Aorta (tissue), 1 donor: ENCODE results near the genes MPPED2 and ELP4.

DNA sequence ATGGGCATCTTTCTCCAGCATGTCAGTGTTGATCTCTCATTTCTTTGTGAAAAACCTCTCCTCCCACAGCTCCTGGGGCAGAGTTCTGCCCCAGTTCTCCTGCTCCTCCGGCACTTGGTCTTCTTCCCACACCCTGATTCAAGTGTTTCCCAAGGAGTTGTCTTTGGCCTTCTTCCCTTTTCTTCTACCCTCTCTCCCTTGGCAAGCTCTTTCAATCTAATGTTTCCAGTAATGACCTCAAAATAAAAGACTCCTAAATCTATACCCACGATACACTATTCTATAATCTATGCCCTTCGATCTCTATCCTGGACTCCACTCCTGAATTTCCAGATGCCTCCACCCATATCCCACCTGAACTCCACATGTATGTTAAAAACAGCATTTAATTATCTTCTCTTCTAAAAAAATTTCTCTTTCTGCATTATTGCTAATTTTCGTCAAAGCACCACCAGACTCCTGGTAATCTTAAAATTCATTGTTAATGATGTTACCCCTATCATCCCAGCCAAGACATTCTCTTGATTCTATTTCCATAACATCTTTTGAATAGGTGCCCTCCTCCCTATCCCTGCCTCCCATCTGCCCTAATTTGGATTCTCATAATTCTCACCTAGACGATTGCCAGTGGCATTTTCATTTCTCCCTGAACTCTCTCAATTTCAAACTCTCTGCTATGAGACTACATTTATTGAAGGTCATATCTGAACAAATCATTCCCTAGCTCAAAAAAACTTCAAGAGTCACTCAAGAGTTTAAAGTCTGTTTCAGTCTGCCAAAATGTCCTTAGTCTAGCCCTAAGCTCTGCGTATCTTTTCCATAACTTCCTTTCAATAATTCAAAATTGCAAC is 42.4 kb upstream of the CCDC34 start:
- PRO-cap, result no peak

GRCh38 chr11:27423083-27423594 is 49.5 kb downstream of the LGR4 start:
- PRO-cap, result no peak

- PRO-cap, result no peak
Measured at GRCh38 chr11:27471149-27471765, 1.3 kb downstream of the LGR4 start.

- PRO-cap, result no peak
Measured at GRCh38 chr11:27512302-27512577, 5.7 kb upstream of the LIN7C start.

GRCh38 chr11:27687972-27688600 is 12.2 kb downstream of the BDNF start:
- PRO-cap, result no peak

DNA sequence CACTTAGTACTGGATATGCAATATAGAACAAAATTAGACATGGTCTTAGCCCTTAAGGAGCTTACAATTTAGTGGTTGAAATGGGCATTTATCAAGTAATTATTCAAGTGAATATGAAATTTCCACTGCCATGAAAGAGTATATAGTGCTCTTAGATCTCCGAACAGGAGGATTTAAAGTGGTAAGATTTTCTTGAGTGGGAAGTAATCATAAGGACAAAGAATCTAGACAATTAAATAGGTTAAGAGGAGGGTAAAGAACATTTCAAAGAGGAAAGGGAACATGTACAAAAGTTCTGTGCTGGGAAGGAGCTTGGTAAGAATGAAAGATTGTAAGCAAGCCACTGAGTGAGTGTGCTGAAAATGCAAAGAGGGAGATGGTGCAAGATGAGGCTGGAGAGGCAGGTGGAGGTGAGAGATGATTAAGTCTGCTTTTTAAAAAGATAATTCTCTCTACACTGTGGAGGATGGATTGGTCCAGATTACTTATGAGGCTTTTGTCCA is 18.6 kb downstream of the METTL15 start:
- PRO-cap, result no peak

- PRO-cap, result no peak
Measured at GRCh38 chr11:28628323-28628764, 520.2 kb downstream of the METTL15 start.

GRCh38 chr11:29159885-29160433 is 856.9 kb downstream of the KCNA4 start:
- PRO-cap, result no peak

DNA sequence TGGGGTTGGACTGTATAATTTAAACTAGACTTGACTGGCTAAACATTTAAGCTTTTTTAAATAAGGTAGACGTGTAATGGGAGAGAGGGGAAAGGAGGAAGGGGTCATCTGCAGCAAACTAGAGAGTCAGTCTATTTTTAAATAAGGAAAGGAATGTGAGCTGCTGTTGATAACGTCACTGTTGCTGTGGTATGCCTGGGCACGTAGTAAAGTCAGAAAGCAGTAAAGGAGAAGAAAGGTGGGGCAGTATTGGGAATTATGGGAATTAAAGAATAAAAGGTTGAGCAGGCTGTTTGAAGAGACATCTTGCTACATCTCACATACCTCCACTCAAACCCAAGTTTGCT is 80.4 kb upstream of the FSHB start:
- PRO-cap, result no peak

DNA sequence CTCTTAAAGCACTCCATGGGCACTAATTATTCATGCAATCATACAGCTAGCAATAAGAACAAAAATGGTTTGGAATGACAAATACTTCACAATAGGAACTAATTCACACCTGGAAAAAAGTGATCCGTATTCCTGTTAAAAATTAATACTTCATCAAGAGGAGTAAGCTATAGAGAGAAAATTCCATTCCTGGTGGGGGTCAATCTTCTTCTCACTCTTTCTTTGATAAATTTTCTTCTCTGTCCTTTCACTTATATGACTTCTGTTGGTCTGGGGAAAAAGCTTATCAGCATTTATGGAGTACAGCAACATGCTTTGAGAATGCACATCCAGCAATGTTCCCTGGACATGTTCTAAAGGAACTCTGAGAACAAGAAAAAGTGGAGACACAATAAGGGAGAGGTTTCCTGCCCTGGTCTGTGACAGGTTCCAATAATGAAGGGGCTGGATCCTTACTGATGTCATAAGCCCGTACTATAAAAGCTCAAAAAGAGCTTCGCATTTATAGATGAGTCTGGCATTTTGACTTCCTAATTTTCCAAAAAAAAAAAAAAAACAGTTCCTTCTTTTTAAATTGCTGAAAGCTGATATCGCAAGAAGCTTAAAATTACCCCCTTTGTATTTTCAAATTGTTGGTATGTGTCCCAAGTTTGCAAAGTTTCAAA is 129.2 kb downstream of the MPPED2 start:
- PRO-cap, result no peak

DNA sequence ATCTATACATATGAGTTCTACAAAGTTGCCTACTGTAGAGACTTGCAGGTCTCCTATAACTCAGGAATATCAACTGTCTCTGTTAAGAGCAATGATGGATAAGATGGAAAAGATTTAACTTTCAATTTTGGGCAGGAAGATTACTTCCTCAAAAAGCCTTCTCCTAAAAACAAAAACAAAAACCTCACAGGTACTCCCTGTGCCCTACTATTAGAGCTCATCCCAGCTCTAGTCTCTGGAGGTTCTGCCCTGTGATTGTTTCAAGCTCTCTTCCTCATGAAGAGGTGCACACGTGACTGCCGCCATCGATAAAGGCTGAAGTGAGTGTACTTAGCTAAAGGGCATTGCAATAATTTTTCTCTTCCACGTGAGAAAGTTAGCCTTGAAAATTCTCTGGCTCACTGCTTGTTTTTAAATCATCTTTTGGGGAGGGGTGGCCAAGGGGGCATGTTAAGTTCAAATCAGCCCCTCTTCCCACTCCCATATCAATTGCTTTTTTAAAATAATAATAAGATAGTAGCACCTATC is 36.6 kb downstream of the MPPED2 start:
- PRO-cap, result no peak

DNA sequence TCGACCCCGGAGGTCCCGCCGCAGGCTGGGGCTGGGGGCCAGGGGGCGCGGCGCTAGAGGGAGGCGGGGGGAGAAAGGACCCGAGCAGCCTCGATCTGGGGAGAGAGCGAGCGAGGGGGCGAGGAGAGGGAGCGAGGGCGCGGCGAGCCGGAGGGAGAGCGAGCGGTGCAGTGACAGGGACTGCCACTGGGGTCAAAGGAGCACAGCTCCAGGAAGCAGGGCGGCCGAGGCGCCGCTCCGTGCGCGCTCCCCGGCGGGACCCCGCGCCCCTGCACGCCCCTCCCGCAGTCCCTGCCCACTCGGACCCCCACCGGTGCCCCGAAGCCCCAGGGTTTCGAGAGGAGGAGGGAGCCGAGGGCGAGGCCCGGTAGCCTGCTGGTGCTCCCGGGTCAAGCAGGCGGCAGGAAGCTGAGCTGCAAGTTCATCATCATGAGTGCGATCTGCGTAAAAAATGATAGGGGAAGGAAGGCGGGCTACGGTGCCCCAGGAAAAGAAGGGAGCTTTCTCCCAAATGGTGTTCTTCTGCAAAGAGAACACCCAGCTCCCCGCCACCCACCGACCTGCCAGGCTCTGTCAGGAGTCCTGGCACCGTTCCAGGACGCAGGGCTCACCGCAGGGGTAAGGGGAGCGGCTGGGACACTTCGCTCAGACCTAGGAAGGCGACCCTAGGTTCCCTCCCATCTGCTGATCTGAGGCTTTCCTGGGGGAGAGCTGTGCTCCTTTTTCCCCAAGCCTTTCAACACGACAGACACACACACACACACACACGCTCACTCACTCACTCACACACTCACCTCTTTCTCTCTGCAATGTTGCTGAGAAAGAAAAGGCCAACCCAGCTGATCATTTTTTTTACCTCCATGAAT is at the start of gene MPPED2:
Gene MPPED2, minus strand, starts transcription at position 172 of the 866 bp plus-strand sequence.
- PRO-cap, result bidirectional peak, plus-strand start at position 189 of the sequence, minus-strand start at position 172 of the sequence; unidirectional peak, minus-strand start at position 691 of the sequence

DNA sequence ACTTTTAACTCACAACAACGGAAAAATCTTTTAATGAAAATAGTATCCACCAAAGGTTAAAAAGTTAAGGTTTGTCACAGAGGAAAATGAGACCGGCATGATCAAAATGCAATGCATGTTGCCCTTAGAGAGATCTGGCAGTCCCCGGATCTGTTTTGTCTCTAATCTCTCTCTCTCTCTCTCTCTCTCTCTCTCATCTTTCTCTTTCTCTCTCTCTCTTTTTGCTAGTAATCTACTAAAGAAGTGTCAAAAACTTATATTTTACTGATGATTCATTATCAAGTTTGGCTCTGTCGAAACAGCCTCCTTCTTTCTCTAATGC is 246.1 kb upstream of the MPPED2 start:
- PRO-cap, result no peak

DNA sequence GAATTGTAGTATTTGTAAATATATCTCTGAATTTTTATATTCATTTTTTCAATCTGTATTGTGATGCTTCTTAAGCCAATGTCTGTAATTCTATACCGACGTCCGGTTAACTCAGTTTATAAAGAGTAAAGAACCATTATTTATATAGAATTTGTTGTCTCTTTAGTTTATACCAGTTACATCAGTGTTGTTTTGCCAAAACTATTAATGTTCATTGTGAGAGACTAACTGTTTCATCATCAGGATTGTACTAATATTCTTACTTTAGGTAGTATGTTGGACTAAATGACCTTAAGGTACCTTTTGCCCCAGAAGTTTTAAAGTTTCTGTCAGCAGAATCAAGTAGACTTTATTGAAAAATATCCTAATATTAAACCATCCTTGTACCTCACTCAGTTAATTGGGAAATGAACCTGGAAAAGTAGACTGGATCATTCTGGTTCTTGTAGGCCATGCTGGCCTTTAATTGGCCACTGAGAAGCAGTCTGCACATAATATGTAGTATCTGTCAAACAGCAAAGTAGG is 2.5 kb downstream of the DNAJC24 start:
- PRO-cap, result no peak

DNA sequence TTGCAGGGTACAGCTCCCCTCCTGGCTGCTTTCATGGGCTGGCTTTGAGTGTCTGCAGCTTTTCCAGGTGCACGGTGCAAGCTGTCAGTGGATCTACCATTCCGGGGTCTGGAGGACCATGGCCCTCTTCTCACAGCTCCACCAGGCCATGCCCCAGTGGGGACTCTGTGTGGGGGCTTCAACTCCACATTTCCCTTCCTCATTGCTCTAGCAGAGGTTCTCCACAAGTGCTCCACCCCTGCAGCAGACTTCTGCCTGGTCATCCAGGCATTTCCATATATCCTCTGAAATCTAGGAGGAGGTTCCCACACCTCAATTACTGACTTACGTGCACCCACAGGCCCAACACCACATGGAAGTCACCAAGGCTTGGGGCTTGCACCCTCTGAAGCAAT is 15.5 kb downstream of the IMMP1L start:
- PRO-cap, result no peak

GRCh38 chr11:31509312-31510314 is at the start of gene ELP4:
Gene ELP4, plus strand, starts transcription at chr11:31509767.
- PRO-cap, result bidirectional peak, plus-strand start at chr11:31509770, minus-strand start at chr11:31509603

- PRO-cap, result no peak
Measured at GRCh38 chr11:31686732-31687234, 124.3 kb downstream of the PAX6 start.

DNA sequence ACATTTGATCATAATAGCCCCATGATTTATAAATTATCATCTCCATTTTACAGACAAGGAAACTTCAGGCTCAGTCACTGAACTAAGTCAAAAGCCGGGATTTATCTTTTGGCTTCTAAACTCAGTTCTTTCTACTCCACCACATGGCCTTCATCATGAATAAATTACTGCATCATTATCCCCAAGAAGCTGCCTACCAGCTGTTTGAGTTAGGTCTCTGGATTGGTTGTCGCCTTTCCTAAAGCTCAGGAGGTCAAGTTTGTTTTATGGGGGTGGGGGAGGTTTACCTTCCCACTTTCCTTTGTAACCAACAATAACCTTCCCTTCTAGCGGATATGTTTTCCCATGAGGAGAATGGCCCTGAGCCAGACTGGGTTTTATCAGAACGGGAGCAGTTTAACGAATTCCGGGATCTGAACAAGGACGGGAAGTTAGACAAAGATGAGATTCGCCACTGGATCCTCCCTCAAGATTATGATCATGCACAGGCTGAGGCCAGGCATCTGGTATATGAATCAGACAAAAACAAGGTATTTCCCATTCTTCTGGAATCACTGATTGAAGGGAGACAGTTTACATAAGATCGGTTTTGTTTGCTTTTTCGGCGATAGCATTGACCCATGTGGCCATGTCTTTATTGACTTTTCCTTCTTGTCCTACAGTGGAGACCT is 12.2 kb downstream of the RCN1 start:
- PRO-cap, result no peak

DNA sequence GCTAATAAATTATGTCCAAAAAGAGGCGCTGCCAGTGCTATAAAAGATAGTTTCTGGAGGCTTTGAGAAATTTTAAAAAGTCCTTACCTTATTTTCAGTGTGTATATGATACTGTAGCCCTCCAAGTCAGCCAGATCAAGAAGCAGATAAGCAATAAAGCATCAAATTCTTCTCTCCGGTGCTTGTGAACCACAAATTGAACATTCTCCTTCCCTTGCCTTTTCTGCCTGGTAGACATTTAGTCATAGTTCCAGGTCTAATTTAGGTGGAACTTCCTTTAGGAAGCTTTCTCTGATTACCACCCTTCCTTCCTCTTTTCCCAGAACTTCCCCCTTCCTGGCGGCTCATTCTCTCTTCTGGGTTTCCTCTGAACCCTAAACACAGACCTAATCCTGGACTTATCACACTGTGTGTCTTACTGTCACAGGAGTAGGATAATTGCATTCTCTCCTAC is 61.9 kb downstream of the RCN1 start:
- PRO-cap, result no peak

DNA sequence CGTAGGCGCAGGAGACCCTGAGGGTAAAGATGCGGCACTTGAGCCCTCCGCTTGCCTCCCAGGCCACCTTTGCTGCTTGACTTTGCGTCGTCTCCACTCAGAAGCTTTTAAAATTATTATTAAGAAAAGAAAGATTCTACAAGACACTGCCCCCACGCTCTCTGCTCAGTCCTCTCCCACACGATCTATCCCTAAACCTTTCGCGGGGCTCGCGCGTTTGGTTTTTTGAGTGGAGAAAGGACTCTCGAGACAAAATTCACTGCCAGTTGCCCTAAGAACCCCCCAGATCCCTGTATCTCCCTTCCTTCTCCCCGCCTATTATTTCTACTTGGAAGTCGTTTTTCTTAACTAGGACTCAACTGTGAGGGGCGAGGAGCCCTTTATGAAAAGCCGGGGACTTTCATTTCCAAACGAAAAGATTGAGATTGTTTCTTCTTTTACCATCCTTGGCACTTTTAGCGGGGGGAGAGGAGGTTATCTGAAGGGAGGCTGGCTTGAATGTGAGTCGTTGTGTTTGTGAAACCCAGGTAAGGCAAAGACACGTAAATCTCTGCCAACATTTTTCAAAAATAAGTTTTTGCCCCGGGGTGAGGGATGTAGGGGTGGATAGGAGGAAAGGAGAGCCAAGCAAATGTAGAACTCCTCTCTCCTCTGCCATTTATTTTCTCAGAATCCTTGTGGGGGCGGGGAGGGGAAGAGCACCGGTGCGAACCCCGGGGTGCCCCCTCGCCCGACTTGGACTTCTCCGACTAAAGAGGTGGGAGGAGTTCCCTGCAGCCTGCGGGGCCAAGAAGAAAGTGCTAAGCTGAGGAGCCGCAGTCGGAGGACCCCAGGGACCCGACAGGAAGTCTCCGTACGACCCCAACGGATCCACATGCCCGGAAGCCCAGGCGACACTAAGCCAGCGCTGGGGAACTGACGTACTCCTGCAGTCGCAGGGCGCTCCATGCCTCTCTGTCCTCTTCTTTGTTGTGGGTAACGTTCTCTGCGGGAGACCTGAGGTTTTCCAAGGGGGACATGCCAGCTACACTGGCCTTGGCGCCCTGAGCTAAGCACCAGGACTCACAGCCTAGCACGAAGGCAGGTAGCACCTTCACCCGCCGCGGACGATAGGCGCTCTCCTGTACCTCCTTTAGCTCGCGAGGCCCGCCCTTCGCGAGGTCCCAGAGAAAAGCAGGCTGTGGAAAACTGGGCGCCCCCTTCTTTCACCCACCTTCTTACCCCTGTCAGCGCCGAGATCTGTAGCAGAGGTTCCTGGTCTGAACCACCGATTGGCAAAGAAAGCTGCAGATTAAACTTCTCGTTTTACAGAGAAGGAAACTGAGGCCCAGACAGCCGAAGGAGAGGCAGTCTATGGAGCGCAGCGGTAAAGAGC is 2.3 kb upstream of the WT1 start:
- PRO-cap, result no peak